ENCODE measurements around the genes DNAI2, RAB37 and MRPL58.

- RAMPAGE, long total RNA, result no peak
- RRBS, result 2% methylated on average over 4 of the region's 34 CpGs
Observed at GRCh38 chr17:74213844-74214445, 574 bp downstream of the TTYH2 start.

- RAMPAGE, long total RNA, result no peak
- RRBS, result no CpG with 5 or more reads among the region's 34 CpGs
Observed at GRCh38 chr17:74273960-74274557, at the start of gene DNAI2. DNAI2 (plus strand) TSS chr17:74274234.

DNA sequence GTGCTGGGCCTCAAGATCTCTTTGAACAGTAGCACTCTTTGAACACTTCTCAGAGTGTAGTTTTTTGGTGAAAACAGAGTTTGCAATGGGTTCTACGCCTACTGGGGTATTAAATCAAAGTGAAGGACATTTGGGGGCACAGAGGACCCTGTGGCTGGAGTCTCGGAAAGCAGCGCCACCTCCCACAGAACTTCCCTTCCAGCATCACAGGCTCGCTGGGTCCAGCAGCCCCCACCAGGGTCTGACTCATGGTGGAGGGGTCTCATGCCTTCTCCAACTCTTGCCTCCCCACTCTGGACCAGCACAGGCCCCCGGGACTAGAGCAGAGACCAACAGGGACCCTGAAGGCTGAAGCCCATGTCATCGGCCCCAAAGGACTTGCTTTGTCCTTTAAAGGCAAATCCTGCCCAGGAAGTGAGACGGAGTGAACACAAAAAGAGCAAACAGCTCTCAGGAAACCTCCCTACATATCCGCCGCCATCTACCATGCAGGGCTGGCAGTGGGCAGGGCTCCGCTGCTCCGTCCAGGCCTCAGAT, 2.3 kb upstream of the GPRC5C start:
- RAMPAGE, long total RNA, result no peak
- RRBS, result no CpG with 5 or more reads among the region's 11 CpGs

GRCh38 chr17:74430061-74430389, 1.9 kb upstream of the GPRC5C start:
- RAMPAGE, long total RNA, result no peak
- RRBS, result no CpG with 5 or more reads among the region's 9 CpGs

- RAMPAGE, long total RNA, result no peak
- RRBS, result no CpG with 5 or more reads among the region's 10 CpGs
Observed at GRCh38 chr17:74637309-74637591, 13.7 kb upstream of the CD300E start.

- RAMPAGE, long total RNA, result no peak
- RRBS, result no CpG with 5 or more reads among the region's 2 CpGs
Observed at GRCh38 chr17:74641892-74642257, 18.3 kb upstream of the CD300E start.

- RAMPAGE, long total RNA, result no peak
- RRBS, result no CpG with 5 or more reads among the region's 8 CpGs
Observed at GRCh38 chr17:74690486-74691008, 22.2 kb downstream of the CD300LF start.

GRCh38 chr17:74736290-74737417, at the start of gene RAB37:
RAB37 (plus strand) TSS chr17:74737256.
- RAMPAGE, long total RNA, result no peak
- RRBS, result 3% methylated on average over 44 of the region's 85 CpGs

GRCh38 chr17:74768788-74769577, 7.2 kb downstream of the NAT9 start:
- RAMPAGE, long total RNA, result no peak
- RRBS, result no CpG with 5 or more reads among the region's 11 CpGs

- RAMPAGE, long total RNA, result no peak
- RRBS, result no CpG with 5 or more reads among the region's 17 CpGs
Observed at GRCh38 chr17:74771804-74772617, 4.1 kb downstream of the NAT9 start.

DNA sequence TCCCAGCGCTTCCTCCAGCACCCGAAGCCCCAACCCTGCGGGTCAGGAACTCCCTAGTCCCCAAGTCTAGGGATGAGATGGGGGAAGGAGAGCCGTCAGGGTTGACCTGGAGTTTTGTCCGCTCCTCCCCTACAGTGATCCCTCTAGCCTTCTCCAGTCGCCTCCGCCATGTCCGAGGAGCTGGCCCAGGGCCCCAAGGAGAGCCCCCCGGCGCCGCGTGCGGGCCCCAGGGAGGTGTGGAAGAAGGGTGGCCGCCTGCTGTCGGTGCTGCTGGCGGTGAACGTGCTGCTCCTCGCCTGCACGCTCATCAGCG, 348 bp downstream of the OTOP2 start:
- RAMPAGE, long total RNA, result no peak
- RRBS, result no CpG with 5 or more reads among the region's 20 CpGs

- RAMPAGE, long total RNA, result no peak
- RRBS, result 4% methylated on average over 8 of the region's 76 CpGs
Observed at GRCh38 chr17:74981660-74982739, 5.4 kb upstream of the CDR2L start.

DNA sequence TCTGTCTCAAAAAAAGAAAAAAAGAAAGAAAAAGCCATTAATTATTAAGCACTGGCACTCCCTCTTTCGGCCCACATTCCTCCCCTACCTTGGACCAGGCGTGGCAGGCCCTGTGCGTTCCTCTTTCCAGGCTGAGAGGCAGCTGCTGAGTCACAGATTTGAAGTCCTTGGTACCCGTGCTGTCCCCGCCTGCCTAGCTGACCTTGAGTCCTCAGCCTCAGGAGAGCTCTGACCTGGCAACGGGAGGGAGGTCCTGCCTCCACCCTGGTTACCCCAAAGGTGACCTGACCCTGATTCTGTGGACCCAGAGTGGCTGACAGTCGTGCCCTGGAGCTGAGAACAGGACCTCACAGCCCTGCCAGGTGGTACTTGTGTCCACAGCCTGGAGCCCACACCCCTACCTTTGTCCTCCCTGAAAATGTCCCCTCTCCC, 4.3 kb downstream of the CDR2L start:
- RAMPAGE, long total RNA, result no peak
- RRBS, result no CpG with 5 or more reads among the region's 7 CpGs

- RAMPAGE, long total RNA, result no peak
- RRBS, result no CpG with 5 or more reads among the region's 10 CpGs
Observed at GRCh38 chr17:74998613-74999249, 11.3 kb downstream of the CDR2L start.

GRCh38 chr17:74999371-74999743, 11.9 kb downstream of the CDR2L start:
- RAMPAGE, long total RNA, result no peak
- RRBS, result no CpG with 5 or more reads among the region's 7 CpGs

- RAMPAGE, long total RNA, result no peak
- RRBS, result no CpG with 5 or more reads among the region's 9 CpGs
Observed at GRCh38 chr17:75010833-75011467, 1.5 kb upstream of the MRPL58 start.

GRCh38 chr17:75012277-75012765, at the start of gene MRPL58:
MRPL58 (plus strand) TSS chr17:75012670.
- RAMPAGE, long total RNA, result start-site peak on the plus strand at chr17:75012676-75012687, 355 and 85 reads in 2 replicates
- RRBS, result 1% methylated on average over 16 of the region's 39 CpGs

- RAMPAGE, long total RNA, result no peak
- RRBS, result no CpG with 5 or more reads among the region's 18 CpGs
Observed at GRCh38 chr17:75090827-75091774, 3.3 kb downstream of the SLC16A5 start.

DNA sequence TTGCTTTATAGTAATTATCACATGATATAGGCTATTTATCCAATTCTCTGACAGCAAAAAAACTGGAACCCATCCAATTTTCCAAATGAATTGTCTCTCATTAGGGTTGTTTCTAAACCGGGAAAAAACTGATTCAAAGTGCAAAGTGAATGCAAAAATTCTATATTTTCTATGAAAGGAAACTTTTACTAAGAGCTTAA, 5.5 kb upstream of the NT5C start:
- RAMPAGE, long total RNA, result no peak
- RRBS, result no CpG with 5 or more reads among the region's 1 CpG

- RAMPAGE, long total RNA, result no peak
- RRBS, result no CpG with 5 or more reads among the region's 25 CpGs
Observed at GRCh38 chr17:75241815-75242689, 19.4 kb downstream of the GGA3 start.